ENCODE measurements around a stretch of chr5.

DNA sequence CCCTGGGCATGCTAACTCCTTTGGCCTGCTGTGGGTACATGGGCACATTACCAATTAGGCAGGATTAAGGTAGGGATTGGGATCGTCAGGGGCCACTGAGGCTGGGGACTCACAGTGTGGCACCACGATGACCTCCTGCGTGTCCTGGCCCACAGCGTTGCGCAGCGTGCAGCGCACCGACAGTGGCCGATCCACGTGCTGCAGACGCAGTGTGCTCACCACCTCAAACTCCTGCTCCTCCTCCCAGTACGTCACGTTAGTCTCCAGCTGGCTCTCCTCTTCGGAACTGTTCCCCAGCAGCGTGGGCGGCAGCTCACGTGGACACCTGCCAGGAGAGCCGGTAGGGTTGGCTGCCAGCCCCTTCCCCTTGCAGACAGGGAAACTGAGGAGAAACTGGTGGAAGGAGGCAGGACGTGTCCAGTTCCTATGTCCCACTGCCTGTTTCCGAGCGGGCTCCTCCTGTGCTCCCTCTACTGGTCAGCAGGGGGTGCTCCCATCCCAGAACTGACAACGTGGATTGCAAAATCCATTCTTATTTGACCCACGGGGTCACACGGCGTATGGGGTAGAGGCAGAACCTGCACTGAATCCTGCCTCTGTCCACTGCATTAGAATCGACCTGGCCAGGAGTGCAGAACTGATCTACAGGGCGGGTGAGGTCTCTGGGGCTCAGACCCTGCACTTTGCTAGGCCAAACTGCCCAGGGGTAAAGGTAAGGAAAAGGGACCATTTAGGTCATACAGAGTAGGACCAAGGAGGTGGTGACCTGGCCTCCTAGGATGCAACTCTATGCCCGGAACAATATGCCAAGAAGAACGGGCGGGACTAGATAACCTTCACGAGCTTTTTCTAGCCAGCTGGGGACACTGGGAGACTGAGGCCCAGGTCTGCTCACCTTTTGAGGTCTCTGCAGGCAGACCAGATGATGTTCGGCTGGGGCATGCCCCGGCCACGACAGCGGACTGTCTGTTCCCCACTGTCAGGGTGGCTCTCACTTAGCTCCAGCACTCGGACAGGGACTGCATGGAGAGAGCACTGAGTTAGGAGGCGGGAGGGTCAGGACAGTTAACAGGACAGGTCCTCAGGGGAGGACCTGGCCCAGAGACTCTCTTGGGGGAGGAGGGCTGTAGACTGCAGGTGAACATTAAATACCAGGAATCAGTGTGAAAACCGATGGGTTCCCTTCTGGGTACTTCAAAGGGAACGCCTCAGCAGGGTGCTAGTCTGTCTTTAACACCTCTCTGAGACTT lies 25.6 kb downstream of the PDGFRB start:
- RRBS, result no CpG with 5 or more reads among the region's 39 CpGs

GRCh38 chr5:150132132-150132859 lies 23.3 kb downstream of the PDGFRB start:
- RRBS, result no CpG with 5 or more reads among the region's 22 CpGs

DNA sequence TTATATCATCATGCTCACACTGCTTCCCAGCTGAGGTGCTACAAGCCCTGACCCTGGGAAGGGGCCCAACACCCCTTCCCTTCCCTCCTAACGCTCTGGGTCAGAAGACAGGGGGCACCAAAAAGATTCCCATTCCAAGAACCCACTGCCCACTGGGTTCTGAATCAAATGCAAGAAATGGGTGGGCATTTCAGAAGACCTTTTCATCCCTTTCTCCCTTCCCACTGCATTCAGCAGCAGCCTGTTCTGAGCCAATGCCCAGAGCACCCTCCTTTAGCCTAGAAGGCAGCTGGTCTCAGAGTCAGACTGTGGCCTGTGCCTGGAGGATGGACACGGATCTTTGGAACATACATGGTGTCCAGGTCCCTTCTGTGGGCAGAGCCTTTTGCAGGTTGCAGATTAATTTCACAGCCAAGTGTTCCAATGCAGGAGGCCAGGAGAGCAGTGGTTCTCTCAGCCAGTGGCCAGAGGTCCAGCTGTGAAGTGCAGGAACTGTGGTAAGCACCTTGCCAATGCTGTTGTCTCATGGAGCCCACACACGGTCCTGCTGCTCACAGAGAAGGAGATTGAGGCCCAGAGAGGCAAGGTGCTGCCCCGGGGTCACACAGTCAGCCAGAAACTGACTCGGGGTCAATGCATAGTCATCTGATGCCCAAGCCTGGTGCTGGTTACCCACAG lies 3.1 kb downstream of the PDGFRB start:
- RRBS, result no CpG with 5 or more reads among the region's 5 CpGs

DNA sequence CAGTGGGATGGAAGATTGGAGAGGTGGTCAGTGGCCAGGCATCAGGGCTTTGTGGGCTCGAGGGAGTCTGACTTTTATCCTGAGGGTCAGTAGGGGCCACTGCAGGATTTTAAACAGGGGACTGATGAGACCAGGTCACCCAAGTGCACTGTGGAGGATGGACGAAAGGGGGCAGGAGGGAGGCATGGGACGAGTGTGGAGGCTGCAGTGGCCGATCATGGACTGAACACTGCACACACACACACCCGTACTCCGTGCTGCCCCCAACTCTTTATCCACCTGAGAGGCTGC lies 5.4 kb upstream of the CDX1 start:
- RRBS, result no CpG with 5 or more reads among the region's 6 CpGs

DNA sequence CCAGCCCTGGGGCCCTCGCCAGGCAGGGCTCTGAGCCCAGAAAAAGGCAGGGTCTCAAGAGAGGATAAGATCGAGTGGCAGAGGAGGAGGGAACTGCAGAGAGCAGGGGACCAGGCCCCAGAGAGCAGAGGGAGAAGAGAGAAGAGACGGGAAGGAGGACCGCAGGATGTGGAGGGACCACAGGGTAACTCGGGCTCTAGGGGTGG lies 45.3 kb downstream of the CAMK2A start:
- RRBS, result no CpG with 5 or more reads among the region's 5 CpGs

GRCh38 chr5:150358242-150358555 lies 702 bp downstream of the TCOF1 start:
- RRBS, result no CpG with 5 or more reads among the region's 10 CpGs

GRCh38 chr5:150361959-150362291 lies 4.4 kb downstream of the TCOF1 start:
- RRBS, result no CpG with 5 or more reads among the region's 1 CpG

- RRBS, result no CpG with 5 or more reads among the region's 2 CpGs
Observed at GRCh38 chr5:150373577-150373938, 16.1 kb downstream of the TCOF1 start.

DNA sequence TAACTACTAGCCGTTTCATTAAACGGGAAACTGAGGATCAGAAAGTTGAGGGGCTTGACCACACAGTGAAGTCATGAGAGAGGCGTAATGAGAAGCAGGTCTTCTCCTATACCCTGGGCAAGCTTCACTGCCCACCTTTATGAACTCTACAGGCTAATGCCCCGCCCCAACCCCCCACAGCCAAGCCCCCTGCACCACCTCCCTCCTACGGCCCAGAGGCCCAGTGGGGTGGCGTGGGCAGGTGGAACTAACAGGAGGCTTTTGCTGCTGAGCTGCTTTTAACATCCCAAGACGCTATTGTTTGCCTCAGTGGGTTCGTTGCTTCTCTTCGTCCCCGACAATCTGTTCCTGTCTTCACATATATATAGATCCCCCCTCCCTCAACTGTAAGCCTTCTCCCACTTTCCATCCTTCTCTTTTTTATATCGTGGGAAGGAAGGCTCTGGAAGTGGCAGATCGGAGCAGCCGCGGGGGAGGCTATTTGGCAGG lies 26.7 kb downstream of the CD74 start:
- RRBS, result no CpG with 5 or more reads among the region's 14 CpGs

GRCh38 chr5:150387242-150387627 lies 25.5 kb downstream of the CD74 start:
- RRBS, result no CpG with 5 or more reads among the region's 5 CpGs

DNA sequence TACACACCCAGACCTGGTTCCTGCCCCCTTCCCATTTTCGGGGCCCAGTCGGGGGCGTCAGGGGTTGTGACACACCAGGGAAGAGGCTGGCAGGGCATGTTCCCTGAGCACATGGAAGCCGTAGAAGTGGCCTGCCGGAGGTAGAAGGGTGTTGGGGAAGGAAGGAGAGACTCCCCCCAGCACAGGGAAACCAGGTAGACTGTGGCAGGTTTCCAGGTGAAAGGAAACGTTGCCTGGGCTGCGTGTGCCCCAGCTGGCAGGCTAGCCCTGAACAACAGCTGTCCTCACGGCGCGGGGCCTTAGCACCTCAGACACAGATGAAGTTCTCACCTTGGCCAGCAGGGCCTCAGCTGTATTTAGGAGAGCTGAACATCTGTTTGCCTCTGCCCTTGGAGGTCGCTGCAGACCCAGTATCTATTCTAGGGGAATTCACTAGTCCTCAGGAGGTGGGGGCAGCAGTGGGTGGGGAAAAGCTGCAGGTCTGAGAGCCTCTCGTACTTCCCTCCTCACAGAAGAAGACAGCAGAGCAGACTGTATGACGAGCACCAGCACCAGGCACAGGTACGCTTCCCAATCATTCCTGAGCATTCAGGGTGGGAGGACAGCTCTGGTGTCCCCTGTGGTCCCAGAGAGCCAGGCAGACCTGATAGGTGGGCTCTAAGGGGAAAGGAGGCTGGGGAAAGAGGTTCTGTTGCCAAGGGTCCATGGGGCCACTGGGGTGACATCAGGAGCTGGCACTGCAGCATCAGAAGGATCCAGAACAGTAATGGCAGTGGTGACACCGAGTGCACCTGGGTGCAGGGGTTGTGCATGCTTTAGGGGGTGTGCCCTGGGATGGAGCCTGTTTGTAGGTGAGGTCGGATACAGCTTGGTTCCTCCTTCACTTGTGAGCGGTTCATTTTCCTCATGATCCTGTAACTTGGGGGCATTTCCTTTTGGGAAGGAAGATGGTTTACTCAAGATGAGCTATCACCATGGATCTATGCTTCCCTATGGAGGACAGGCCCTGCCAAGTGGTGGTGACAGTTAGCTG lies 13.9 kb downstream of the CD74 start:
- RRBS, result no CpG with 5 or more reads among the region's 17 CpGs

DNA sequence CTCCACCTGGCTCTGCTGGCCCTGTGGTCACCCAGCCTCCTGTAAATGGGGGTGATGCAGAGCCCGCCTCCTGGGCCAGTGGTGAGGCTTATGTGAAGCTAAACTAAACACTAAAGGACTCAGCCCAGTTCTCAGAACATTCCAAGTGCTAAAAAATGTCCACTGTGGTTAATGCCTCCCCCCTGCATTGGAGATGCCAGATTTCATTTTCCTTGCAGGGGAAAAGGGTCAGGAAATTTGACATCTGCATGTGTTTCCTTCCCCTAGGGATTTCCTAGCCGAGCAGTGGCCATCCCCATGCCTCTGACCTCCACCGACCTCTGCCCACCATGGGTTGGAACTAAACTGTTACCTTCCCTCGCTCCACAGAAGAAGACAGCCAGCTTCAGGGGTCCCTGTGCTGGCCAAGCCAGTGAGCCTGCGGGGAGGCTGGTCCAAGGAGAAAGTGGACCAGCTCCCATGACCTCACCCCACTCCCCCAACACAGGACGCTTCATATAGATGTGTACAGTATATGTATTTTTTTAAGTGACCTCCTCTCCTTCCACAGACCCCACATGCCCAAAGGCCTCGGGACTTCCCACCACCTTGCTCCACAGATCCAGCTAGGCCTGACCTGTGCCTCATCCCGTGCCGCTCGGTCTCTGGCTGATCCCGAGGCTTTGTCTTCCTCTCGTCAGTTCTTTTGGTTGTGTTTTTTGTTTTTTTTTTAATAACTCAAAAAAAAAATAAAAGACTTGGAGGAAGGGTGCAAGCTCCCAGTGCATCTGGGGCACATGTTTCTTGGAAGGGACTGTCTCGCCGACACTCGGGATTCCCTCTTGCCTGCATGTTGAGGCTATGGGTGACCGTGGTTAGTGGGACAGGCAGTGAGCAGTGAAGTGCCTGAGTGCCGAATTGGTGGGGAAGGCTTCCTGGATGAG lies 12.9 kb downstream of the CD74 start:
- RRBS, result no CpG with 5 or more reads among the region's 17 CpGs

DNA sequence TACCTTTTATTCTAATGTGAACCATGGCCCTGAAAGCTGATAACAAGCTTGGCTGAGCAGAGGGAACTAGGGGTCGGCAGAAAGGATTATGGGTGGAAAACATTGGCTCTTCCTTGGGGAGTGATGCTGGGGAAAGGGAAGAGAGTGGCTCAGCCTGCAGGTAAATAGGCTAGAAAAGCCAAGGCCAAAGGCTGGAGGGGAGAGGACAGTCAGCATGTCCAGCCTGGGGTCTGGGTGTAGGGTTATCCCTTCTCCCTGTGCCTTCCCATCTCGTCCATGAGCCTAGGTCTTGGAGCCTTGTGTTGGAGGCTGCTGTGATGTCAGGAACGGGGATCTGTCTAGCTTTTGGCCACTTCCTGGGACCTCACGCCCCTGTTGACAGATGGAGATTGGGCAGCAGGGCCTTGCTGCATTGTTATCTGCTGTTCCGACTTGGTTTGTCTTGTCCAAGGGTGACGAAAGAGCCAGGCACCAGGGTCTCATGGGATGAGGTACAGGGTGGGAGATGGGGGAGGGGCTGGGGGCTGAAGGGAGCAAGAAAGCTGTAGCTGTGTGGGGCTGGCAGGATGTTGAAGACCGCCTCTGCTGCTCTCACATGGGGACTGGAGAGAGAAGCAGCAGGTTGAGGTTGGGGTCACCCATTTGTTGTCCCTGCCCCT lies 10.9 kb downstream of the CD74 start:
- RRBS, result no CpG with 5 or more reads among the region's 7 CpGs

DNA sequence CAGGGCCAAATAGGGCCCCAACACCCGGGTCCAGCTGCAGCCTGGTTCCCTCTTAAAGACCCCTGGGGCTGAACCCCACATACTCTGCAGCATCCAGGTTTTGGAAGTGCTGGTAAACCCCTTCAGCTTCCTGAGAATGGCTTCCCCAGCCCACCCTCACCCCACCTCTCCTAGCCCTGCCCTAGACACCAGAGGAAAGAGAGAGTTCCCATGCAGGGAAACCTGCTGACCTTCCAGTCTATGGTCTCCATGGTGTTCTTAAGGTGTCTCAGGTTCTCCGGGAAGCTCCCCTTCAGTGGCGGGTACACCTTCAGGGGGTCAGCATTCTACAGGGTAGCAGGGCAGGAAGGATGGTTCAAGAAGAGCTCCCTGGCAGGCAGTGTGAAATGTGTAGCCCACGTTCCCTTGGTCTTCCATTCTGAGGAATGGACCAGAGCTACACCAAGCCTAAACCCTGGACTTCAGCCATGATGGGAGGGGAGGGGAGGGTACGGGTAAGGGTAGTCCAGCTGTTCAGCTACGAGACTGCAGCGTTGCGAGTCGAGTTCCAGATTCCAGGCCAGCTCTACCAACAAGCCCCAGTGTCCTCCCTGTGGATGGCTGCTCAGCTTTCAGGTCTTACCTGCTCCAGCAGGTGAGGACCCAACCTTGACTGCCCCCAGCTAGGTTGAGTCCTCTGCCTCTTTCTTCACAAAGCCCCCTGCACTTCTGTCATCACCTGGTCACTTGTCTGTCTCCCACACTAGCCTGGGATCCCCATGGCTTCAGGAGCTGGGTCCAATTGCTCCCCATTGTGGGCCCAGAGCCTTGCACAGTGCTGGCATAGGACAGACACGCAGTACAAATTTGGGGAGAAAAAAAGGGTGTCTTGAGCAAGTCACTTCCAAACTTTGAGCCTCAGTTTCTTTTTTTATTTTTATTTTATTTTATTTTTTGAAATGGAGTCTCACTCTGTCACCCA lies 7.6 kb downstream of the CD74 start:
- RRBS, result no CpG with 5 or more reads among the region's 10 CpGs

- RRBS, result no CpG with 5 or more reads among the region's 15 CpGs
Observed at GRCh38 chr5:150409672-150410461, 2.8 kb downstream of the CD74 start.

DNA sequence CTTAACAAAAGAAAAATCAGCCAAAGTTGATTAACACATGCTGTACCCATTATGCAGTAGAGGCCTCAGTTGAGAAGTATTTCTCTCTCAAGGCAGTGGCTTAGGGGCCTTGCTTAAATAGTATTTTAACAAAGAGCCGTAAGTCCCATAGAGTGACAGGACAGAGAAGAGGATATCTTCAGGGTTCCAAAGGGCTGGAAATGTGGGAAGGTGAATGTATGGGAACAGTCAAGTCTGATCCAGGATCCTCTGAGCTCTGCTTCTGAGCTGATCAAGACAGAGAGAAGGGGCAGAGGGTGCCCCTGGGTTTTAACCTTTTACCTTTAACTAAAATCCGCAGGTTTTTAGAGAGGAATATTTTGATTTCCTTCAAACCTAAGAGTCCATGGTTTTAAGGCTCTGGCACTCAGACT lies 597 bp upstream of the CD74 start:
- RRBS, result no CpG with 5 or more reads among the region's 2 CpGs

DNA sequence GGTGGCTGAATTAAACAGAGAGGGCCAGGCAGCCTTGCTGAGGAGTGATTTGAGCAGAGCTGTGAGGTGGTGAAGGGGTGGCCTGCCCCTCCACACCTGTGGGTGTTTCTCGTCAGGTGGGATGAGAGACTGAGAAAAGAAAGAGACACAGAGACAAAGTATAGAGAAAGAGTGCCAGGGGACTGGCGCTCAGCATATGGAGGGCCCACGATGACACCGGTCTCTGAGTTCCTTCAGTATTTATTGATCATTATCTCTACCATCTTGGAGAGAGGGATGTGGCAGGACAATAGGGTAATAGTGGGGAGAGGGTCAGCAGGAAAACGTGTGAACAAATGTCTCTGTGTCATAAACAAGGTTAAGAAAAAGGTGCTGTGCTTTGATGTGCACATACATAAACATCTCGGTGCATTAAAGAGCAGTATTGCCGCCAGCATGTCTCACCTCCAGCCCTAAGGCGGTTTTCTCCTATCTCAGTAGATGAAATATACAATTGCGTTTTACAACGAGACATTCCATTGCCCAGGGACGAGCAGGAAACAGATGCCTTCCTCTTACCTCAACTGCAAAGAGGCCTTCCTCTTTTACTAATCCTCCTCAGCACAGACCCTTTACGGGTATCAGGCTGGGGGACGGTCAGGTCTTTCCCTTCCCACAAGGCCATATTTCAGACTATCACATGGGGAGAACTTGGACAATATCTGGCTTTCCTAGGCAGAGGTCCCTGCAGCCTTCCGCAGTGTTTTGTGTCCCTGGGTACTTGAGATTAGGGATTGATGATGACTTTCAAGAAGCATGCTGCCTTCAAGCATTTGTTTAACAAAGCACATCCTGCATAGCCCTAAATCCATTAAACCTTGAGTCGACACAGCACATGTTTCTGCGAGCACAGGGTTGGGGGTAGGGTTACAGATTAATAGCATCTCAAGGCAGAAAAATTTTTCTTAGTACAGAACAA lies 4.4 kb upstream of the RPS14 start:
- RRBS, result no CpG with 5 or more reads among the region's 16 CpGs

- RRBS, result no CpG with 5 or more reads among the region's 10 CpGs
Observed at GRCh38 chr5:150487321-150488362, 20.3 kb upstream of the NDST1 start.

- RRBS, result no CpG with 5 or more reads among the region's 12 CpGs
Observed at GRCh38 chr5:150501655-150502591, 6.0 kb upstream of the NDST1 start.

All from islet of Langerhans (tissue), 1 donor.